ENCODE data around the genes HSD17B3, ZNF367, CDC14B and NUTM2G.

DNA sequence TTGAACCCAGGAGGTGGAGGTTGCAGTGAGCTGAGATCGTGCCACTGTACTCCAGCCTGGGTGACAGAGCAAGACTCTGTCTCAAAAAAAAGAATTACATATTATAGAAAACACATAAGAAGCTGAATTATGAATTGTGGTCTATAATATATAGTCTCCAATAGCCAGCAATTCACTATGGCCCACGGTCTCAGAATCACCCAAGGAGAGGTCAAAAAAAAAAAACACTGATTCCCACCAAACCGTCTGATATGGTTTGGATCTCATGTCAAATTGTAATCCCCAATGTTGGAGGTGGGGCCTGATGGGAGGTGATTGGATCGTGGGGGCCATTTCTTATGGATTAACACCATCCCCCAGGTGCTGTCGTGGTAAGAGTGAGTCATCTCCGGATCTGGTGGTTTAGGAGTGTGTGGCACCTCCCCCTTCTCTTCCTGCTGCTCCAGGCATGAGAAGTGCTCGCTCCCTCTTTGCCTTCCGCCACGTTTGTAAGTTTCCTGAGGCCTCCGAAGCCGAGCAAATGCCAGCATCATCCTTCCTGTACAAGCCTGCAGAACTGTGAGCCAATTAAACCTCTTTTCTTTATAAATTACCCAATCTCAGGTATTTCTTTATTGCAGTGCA, 45.3 kb downstream of the HSD17B3 start:
- PRO-cap: no peak

- PRO-cap: no peak
These were observed at the start of gene HSD17B3 for GRCh38 chr9:96301897-96302581. TSS of gene HSD17B3 (minus strand) at chr9:96302176.

- PRO-cap: no peak
These were observed 37.6 kb downstream of the SLC35D2 start for GRCh38 chr9:96345949-96346243.

DNA sequence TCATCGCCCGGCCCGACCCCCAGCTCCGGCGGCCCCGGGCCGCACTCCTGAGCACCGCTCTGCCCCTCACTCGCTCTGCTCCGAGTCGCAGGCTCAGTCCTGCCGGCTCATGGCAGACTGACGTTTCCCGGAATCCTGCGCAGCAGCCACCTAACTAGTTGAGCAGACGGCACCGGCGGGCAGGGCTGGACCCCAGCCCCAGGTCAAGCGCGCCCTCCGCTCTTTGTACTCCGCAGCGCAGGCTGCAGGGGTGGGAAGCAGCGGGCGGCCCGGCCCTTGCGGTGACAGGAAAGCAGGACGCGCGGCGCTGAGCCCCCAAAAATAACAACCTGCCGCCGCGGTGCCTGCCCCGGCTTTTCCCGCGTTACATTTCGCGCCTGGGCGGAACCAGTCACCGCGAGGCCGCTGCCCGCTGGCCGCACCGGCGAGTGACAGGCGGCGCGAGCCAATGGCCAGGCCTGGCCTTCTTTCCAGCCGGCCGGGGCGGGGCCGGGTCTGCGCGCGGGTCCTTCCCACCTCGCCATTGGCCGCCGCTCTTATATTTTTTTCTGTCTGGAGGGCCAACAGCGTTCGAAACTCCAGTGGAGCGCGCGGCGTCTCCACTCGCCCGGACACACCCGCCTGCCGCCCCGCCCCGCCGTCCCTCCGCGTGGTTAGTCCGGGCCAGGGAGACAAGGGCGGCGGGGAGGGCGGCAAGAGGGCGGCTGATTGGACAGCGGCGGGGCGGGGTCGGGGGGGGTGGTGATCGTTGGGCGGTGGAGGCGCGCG, at the start of gene ZNF367:
ZNF367 (minus strand) TSS at position 342 of the 768 bp plus-strand sequence.
- PRO-cap: bidirectional peak, plus-strand start at position 128 of the sequence, minus-strand start at position 120 of the sequence; bidirectional peak, plus-strand start outside the sequence, minus-strand start at position 358 of the sequence

DNA sequence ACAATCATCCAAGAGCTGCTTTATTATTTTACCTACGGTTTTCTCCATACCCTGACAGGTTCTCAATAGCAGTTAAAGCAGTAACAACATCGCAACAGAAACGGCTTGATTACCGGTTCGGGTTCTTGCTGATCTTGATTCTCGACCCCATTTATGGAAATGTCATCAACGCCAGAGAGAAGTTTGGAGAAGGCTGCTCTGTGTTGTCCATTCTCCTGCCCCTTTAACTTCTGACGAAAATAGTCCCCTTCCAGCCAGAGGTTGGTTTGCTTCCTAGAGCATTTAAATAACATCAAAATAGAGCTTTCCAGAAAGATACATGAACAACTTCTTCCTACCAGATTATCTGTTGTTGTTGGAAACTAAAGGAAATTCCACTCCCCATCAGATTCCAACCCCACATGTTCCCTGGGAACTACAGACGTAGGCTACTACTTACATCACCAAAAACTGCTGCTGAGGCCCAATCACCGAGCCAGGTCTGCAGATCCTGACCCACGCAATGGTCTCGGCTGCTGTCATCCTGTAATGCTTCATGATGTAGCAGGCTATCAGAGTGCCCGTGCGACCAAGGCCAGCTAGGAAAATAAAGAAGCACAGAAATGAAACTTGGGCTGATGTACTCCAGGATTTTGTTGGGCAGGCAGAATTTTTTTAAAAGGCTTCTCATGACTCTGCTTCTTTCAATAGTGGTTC, 73.3 kb downstream of the HABP4 start:
- PRO-cap: no peak

DNA sequence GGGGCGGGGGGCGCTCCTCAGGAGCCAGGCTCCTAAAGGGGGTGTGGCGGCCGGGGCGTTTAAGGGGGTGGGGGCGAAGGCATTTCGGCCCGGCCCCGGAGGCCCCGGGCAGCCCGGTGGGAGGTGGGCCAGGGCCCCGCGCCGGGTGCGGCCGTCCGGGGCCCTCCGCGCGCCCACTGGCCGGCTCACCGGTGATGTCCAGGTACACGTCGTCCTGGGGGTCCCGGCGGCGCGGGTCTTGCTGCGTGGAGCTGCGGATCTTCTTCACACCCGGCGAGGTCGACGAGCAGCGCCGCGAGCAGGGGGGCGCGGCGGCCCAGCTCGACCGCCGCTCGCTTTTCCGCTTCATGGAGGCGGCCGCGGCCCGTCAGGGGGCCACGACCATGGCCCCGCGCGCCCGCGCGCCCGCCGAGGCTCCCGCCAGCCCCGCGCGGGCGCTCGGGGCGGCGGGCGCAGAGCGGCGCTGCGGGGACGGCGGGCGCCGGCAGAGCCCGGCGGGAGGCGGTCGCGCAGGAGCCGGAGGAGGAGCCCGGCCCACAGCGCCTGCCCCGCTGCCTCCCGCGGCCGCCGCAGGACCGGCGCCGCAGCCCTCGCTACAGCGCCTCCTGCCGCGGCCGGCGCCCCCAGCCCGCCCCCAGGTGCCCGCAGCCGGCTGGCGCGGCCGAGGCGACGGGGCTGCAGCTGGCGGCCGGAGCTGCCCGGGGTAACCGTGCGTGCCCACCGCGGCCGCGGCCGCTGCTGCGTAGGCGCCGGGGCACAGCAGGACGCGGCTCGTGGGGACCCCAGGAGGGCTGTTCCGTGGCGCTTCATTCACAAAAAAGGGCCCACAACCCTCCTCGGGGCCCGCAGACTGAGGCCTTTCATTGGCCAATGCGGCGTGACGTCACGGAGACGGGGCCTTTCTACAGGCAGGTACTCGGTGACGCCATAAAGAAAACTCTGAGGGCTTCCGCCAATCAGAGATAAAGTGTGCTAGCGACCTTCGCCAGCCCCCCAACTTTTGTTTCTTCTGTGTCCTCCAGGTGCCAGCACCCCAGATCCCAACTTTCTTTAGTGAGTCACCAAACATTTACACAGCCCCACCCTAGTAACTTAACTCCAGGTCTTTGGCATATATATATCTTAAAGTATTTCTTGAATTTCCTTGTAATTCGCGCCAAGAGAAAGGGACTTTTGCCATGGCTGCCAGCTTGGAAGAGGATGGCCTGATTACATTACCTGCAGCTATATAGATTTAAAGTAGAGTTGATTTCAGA, at the start of gene CDC14B:
CDC14B (minus strand) TSS at position 814 of the 1,256 bp plus-strand sequence.
- PRO-cap: unidirectional peak, minus-strand start at position 856 of the sequence

DNA sequence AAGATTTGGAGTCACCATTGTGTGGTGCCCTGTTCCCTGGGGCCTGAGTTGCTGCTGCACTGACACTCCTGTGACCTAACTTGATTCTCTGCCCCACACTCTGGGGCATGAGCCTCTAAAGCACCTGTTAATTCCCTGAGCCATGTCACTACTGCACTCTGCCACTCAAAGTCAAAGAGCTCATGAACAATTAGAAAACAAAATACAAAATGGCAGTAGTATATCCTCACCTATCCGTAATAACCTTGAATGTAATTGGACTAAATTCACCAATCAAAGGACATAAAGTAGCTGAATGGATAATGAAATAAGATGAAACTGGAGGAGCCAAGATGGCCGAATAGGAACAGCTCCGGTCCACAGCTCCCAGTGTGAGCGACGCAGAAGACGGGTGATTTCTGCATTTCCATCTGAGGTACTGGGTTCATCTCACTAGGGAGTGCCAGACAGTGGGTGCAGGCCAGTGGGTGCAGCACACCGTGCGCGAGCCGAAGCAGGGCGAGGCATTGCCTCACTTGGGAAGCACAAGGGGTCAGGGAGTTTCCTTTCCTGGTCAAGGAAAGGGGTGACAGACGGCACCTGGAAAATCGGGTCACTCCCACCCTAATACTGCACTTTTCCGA, 18.9 kb upstream of the ZNF510 start:
- PRO-cap: no peak

- PRO-cap: no peak
These were observed at the start of gene NUTM2G for GRCh38 chr9:96928803-96929255. TSS of gene NUTM2G (plus strand) at chr9:96928843.

- PRO-cap: no peak
These were observed 9.1 kb downstream of the NUTM2G start for GRCh38 chr9:96937632-96938236.

- PRO-cap: no peak
These were observed 75.0 kb upstream of the CCDC180 start for GRCh38 chr9:97232310-97232930.

- PRO-cap: no peak
These were observed 25.7 kb upstream of the TDRD7 start for GRCh38 chr9:97385951-97386861.

DNA sequence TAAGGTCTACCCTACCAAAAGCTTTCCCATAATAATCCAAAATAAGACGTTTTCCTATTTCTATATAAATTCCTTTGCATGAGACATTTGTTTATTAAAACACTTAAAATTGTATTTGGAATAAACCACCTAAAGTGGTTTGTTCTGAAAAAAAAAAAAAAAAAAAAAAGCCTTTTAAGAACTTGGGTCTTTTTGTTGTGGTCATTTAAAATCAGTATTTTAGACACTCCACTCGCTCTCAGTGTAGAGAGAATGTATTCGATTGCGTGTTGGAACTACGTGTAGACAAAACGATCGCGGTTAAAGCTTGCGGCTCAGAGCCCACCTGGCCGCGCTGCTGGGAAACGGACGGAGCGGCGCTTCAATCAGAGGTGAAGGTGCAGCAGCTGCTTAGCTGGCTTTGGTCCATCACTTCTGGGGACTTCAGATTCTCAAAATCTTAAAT, 547 bp upstream of the TMOD1 start:
- PRO-cap: no peak

- PRO-cap: no peak
These were observed 17.5 kb downstream of the TMOD1 start for GRCh38 chr9:97518824-97519448.

DNA sequence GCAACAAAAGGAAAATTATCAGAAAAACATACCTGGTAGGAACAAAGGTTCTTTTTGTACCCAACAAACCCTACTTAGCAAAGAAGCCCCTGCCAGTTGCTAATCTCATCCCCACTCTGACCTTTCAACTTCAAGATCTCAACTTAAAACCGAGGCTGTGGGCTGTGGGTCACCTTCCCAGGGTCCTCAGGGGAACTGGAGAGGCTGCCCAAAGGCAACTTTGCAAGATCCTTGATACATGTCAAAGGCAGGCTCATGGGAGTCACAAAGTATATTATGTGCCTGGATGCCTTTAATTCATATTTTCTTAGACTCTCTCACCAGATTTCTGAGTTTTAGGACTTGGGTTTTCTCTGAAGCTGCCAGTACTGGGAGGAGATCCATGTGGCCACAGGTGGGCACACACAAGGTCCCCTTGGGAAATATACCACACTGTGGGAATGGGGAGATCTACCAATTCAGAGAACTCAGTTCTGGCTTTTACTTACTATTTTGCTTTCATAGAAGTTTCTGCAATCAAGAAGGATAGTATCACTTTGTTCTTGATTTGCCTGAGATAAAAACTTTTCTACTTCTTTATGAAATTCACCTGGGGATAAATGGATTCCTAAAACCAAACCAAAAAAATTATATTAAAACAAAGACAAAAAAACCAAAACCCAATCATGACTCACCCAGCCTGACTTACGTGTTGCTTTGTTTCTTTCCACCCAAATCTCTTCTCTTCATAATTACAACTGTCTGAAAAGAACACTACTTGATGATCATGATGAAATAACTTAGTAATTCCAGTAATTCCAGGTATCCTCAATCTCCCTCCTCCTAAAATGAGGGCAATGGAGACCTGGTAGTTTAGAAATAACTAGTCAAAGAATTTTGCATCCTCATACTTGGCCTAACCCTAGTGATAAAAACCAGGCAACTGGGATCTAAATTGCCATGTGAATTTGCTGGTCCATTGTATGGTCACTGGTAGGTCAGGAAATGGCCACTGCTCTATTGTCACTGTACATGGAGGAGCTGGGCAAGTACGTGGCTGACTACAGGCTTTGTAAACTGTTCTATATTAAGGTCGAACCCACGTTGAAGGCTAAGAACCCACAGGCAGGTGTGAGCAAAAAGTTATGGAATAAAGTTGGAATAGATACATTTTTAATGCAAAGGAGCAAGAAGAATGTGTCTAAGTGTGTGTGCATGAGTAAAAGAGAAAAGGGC, 27.1 kb downstream of the TSTD2 start:
- PRO-cap: no peak

DNA sequence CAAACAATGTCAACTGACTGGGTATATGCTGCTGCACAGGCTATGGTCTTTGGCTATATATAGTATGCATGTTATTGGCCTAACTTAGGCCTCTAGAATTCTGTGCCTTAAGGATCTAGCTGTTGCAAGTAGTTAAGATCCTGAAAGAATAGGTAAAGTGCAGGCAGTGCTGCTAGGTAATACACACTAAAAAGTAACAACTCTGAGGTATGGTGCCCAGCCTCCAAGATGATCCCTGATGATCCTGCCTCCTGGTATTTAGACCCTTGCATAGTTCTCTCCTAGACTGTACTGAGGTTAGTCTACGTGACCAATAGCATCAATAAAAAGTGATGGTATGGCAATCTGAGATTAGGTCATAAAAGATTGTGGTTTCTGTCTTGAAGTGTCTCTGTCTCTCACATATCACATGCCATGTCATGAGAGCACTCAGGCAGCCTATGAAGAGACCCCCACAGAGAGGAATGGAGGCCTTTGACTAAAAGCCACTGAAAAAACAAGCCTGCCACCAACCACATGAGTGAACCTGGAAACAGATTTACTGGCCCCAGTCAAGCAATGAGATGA, 9.2 kb downstream of the TSTD2 start:
- PRO-cap: no peak

DNA sequence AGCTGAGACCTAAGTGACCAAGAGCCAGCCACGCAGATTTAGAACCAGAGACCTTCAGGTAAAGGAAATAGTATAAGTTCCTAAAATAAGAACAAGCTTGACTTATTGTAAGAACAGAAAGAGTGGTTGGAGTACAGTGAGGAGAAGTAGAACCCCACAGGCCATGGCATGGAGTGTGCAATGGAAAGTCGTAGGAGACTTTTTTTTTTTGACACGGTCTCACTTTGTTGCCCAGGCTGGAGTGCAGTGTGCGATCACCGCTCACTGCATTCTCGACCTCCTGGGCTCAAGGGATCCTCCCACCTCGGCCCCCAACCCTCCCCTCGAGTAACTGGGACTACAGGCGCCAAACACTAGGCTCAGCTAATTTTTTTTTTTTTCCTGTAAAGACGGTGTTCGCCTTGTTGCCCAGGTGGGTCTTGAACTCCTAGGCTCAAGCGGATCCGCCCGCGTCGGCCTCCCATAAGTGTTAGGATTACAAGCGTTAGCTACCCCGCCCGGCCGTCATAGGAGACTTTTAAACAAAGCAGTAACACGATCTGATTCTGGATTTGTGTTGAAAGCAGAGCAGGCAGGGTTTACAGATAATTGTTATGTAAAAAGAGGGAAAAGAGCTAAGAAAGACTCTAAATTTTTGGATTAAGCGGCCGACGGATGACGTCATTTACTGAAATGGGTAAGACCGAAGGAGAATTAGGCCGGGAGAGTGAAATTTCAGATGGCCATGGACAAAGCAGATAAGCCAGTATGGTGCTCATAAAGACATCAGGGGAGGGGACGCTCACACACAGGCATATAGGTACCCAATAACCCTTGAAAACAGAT, 773 bp downstream of the TSTD2 start:
- PRO-cap: unidirectional peak, plus-strand start at position 263 of the sequence

GRCh38 chr9:97663905-97664887, 30.6 kb downstream of the NCBP1 start:
- PRO-cap: no peak

DNA sequence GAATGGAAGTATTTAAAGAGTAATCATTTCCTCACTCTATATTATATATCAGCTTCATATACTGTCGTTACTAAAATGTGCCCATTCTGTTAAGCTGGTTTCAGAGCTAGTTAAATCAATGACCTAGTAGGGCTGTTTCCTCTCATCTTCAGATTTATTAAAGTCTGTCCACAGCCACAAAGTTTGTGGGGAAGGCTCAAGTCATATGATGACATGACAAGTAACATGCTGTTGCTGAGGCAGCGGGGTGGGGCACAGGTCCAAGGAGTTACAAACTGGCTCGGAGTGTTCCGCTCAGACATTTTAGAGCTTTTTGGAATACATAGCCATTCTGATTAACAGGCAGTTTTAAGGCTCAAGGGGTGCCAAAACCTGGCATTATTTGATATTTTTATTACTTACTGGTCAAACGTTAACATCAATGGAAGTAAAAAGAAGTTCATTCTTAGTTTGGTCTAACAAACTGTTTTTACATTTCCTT, 2.7 kb upstream of the ANP32B start:
- PRO-cap: no peak

- PRO-cap: no peak
These were observed 887 bp downstream of the NANS start for GRCh38 chr9:98057474-98057764.

- PRO-cap: no peak
These were observed 2.1 kb upstream of the TRIM14 start for GRCh38 chr9:98121055-98121636.

Measured in LUHMES (cell line).